ENCODE measurements around the gene PAXIP1.

GRCh38 chr7:151601304-151602309 is 81.9 kb upstream of the RHEB start:
- PRO-cap, 2 experiments = no peak in any of the 2 experiments

GRCh38 chr7:151608049-151608339 is 88.3 kb upstream of the RHEB start:
- PRO-cap, 2 experiments = no peak in any of the 2 experiments

- PRO-cap, 2 experiments = no peak in any of the 2 experiments
Observed at GRCh38 chr7:151608340-151608712, 88.6 kb upstream of the RHEB start.

GRCh38 chr7:151710016-151710396 is 166.9 kb downstream of the PRKAG2 start:
- PRO-cap, 2 experiments = no peak in any of the 2 experiments

DNA sequence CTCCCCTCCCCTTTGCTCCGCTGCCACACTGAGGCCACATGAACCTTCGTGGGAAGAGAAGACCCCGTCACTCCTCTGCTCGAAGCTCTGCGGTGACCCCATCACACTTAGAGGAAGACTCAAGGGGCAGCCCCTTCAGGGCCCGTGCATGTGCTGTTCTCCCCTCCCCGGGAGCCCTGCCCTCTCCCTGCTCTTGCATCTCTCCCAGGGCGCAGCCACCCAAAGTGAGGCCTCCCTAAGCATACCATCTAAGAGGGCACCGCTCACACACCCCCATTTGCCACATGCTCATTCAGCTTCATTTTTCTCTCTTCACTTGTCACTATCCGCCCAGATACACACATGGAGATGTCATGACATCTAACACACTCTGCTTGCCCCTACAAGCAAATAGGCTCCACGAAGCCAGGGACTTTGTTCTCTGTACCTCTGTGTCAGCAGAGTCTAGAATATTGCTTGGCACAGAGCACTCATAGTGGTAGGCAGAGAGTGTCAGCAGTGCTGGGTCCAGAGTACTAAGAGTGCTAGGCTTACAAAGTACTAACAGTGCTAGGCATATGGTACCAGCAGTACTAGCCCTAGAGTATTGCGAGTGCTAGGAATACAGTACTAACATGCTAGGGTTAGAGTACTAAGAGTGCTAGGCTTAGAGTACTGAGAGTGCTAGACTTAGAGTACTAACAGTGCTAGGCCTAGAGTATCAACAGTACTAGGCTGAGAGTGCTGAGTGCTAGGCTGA is 166.3 kb downstream of the PRKAG2 start:
- PRO-cap, 2 experiments = no peak in any of the 2 experiments

GRCh38 chr7:151822379-151823244 is 54.3 kb downstream of the PRKAG2 start:
- PRO-cap, 2 experiments = no peak in any of the 2 experiments

DNA sequence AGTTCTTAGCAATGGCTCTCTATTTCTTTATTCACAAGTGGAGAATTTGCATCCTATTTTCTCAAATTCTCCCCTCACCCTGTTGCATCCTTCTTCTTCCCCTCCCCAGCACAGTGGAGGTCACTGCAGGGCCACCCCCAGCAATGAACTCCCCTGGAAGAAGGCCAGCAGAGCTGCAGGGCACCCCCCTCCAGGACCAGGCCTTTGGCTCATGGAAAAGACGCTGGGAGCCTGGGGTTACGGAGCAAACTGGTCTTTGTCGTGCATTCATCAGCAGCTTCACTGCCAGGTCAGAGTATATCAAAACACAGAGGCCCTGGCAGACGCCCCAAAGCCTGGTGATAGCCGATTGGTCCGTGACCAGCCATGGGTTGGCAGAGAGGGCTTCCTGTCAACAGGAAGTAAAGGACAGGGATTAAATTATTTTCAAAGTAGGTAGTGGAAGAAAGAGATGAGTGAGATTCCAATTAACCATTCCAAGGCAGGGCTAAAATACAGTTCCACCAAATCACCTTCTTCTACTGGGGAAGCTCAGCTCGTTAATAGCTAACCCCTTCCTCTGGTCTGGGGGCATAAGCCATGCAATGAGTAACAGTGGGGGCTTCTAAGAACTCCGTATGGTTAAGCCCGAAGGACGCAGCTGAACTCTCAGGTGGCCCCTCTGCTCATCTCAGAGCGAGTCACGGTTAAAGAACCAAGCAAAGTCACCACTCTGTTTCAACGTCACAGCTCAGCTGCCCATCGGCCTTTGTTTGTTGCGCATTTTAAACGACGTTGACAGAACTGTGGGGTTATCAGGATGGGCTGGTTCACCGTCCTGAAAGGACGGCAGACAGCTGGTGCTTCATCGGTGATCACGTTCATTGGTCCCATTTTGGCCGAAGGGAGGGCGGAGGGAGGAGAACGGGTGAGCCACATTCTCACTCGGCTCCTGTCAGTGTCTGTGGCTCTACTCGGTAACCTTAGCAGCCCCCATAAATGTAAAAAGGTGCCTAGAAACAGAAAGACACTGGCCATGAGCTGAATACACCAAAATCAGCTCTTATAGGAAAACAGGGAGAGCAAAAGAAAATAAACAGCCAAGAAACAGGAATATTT is 8.8 kb downstream of the PRKAG2 start:
- PRO-cap, 2 experiments = peak in 2 of 2 experiments; most common plus-strand start position 371 of the sequence (in 1); most common minus-strand start position 284 of the sequence (in 2)

DNA sequence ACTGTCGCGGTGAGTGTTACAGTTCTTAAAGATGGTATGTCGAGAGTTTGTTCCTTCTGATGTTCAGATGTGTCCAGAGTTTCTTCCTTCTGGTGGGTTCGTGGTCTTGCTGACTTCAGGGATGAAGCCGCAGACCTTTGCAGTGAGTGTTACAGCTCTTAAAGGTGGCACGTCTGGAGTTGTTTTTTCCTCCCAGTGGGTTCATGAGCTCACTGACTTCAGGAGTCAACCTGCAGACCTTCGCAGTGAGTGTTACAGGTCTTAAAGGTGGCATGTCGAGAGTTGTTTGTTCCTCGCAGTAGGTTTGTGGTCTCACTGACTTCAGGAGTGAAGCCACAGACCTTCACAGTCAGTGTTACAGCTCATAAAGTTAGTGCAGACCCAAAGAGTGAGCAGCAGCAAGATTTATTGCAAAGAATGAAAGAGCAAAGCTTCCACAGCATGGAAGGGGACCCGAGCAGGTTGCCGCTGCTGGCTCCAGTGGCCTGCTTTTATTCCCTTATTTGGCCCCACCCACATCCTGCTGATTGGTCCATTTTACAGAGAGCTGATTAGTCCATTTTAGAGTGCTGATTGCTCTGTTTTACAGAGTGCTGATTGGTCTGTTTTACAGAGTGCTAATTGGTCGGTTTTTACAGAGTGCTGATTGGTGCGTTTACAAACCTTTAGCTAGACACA is 2.4 kb downstream of the GALNT11 start:
- PRO-cap, 2 experiments = no peak in any of the 2 experiments

- PRO-cap, 2 experiments = no peak in any of the 2 experiments
Observed at GRCh38 chr7:152116819-152117574, 91.5 kb downstream of the GALNT11 start.

GRCh38 chr7:152144063-152144959 is 118.8 kb downstream of the GALNT11 start:
- PRO-cap, 2 experiments = no peak in any of the 2 experiments

GRCh38 chr7:152162938-152163584 is 137.6 kb downstream of the GALNT11 start:
- PRO-cap, 2 experiments = no peak in any of the 2 experiments

GRCh38 chr7:152433718-152434148 is 2.1 kb downstream of the KMT2C start:
- PRO-cap, 2 experiments = no peak in any of the 2 experiments

GRCh38 chr7:152504316-152505144 is 68.7 kb upstream of the KMT2C start:
- PRO-cap, 2 experiments = no peak in any of the 2 experiments

- PRO-cap, 2 experiments = no peak in any of the 2 experiments
Observed at GRCh38 chr7:152640329-152641437, 35.3 kb downstream of the XRCC2 start.

- PRO-cap, 2 experiments = no peak in any of the 2 experiments
Observed at GRCh38 chr7:152711318-152711547, 35.3 kb upstream of the XRCC2 start.

GRCh38 chr7:152899327-152899863 is 139.8 kb downstream of the ACTR3B start:
- PRO-cap, 2 experiments = peak in 2 of 2 experiments; most common plus-strand start chr7:152899701 (in 2); most common minus-strand start chr7:152899545 (in 1)

GRCh38 chr7:153886217-153886744 is 165.9 kb upstream of the DPP6 start:
- PRO-cap, 2 experiments = no peak in any of the 2 experiments

- PRO-cap, 2 experiments = no peak in any of the 2 experiments
Observed at GRCh38 chr7:154681366-154681800, 321.5 kb downstream of the PAXIP1 start.

DNA sequence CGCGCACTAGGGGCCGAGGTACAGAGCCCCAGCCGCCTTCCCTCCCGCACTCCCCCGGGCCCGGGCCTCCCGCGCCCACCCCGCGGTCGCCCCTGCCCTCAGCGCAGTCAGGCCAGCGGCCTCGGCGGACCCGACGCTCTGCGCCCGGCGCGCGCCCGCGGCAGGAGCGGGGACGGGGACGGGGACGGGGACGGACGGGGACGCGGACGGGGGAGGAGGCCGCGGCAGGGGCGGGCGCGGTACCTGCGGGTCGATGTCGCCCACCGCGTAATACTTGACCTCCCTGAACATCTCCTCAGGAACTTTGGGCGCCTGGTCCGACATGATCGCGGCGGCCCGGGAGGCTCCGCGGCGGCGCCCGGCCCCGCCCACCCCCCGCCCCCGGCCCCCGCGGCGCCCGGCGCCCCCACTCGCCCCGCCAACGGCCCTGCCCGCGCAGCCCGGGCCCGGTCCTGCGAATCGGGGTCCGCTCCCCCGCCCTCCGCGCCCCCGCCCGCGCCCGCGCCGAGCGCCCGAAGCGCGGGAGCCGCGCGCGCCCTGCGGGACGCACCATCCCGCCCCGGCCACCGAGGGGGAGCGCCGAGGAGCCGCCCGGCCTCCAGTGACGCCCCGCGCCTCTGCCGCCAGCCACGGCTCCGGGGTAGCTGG is at the start of gene PAXIP1:
PAXIP1 (minus strand) TSS at position 519 of the 648 bp plus-strand sequence.
- PRO-cap, 2 experiments = peak in 2 of 2 experiments; most common plus-strand start position 409 of the sequence (in 1); most common minus-strand start position 140 of the sequence (in 2)

DNA sequence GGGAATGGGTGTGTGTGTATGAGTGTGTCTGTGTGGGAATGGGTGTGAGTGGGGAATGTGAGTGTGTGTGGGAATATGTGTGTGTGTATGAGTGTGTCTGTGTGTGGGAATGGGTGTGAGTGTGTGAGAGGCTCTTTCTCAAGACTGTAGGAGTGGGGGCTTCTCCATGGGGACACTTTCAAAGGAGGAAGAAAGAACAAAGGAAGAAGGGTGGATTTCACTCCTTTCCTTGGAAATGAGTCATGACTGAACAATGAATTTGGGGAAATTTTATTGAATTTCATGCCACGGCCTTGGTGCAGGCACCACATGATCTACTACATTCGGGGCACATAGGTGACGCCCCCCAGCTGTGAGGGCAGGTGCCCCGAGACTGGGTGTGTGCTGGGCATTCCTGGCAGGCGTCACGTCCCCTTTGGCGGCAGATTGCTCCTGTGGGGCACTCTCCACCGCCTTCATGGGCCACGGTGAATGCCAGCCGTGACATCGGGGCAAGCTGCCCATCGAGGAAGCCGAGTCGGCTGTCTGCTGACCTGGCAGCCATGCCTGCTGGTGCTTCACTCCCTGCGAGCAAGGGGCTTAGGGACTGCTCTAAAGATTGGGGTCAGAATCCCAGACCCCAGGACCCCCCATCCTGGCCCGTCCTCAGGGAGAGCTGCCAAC is 88.7 kb upstream of the INSIG1 start:
- PRO-cap, 2 experiments = no peak in any of the 2 experiments